ENCODE data around the genes MAP3K5, PEX7 and OLIG3.

- RRBS: no CpG with 5 or more reads among the region's 10 CpGs
Measured at GRCh38 chr6:135189465-135190659, 8.8 kb downstream of the MYB start.

- RRBS: no CpG with 5 or more reads among the region's 4 CpGs
Measured at GRCh38 chr6:135192908-135193422, 11.9 kb downstream of the MYB start.

- RRBS: no CpG with 5 or more reads among the region's 9 CpGs
Measured at GRCh38 chr6:135195465-135196084, 14.5 kb downstream of the MYB start.

GRCh38 chr6:135266641-135267652 is 85.8 kb downstream of the MYB start:
- RRBS: no CpG with 5 or more reads among the region's 12 CpGs

- RRBS: no CpG with 5 or more reads among the region's 4 CpGs
Measured at GRCh38 chr6:135352290-135352745, 145.2 kb downstream of the AHI1 start.

GRCh38 chr6:135368860-135369367 is 128.6 kb downstream of the AHI1 start:
- RRBS: no CpG with 5 or more reads among the region's 1 CpG

DNA sequence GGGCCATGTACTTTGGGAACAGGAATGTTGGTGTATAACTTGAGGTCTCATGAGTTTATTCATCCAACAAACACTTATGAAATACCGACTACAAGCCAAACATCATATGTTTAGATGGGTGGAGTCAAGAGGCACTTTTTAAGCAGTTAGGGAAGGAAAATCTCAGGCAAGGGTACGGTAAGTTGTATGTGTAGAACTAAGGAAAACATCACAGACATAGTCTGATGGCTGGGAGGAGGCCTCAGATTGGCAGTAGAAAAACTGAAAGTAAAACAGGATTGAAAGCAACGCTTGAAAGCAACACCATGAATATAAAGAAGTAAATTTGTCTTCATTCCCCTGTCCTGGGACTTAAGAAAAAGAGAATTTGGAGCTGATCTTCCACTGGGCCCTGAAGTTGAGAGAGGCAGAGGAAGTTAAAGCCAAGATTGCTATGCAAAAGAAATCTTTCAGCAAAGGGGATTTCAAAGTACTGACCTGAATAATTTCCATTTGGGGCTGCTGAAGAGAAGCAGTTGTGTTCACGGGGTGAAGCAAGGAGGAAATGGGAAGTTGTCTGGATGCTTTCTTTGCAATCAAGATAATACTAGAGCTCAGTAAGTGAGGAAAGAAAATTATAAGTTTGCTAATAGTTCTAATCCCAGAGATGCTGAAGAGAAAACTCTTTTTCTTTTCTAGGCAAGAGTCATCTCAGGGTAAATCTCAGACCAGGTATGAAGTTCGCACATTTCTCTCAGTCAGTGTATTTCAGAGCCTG is 29.0 kb downstream of the PDE7B start:
- RRBS: no CpG with 5 or more reads among the region's 5 CpGs

DNA sequence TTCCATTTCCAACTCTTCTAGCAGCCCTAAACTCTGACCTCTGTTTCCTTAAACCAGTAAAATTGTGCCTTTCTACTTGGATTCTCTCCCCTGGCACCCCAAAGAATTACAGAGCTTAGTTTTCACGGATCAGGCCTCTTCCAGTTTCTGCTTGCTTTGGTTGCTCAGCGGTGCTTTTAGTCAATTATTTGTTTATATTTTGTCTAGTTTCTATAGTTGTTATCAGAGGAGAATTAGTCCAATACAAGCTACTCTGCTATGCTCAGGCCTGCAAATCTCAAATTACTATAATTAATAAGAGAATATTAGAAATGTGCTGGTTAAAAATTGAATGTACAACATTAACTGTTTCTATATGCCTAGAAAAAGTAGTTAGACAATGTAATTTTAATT is 55.8 kb downstream of the PDE7B start:
- RRBS: no CpG with 5 or more reads among the region's 2 CpGs

DNA sequence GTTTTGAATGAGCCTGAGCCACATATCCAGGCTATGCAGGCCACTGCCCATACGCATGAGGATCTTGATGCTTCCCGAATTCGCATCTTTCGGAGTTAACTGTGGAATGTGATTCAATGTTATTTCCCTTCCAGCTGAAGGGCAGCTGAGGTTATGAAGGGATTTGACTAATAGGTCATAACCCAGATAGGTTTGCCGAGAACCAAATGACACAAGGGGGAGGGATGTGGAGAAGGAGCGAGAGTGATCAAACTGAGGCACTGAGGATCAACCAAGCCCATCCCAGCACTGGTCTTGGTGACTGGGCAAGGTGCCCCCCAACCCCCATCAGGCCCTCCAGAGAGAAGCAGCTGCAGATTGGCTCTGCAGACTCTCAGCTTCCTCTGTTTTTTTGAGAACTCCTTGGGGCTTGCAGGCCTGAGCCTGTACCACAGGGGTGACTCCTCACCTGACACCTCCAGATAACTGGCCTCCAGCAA is 185.8 kb downstream of the PDE7B start:
- RRBS: no CpG with 5 or more reads among the region's 6 CpGs

- RRBS: no CpG with 5 or more reads among the region's 2 CpGs
Measured at GRCh38 chr6:136225541-136225812, 24.6 kb downstream of the MTFR2 start.

DNA sequence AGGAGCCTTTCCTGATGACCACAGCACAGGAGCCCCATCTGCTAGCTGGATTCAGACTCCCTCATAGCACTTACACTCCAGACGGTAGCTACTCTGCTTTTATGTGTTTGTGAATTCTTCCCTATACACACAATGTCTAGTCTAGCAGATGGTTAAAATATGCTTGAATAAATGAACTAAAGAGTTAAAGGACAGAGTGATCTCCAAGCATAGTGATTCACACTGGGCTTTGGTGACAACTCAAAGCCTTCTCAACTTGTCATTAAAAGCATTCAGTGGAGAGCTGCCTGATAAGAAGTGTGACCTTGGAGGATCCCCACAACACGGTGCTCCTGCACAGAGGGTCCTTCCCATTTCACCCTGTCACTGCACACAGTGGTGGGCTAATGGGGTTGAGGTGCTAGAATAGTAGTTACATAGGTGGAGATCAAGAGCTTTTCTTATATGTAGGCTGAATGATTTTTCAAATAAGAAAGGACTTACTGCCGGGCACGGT is 112.5 kb upstream of the BCLAF1 start:
- RRBS: no CpG with 5 or more reads among the region's 4 CpGs

- RRBS: no CpG with 5 or more reads among the region's 3 CpGs
Measured at GRCh38 chr6:136610120-136610633, 60.0 kb upstream of the MAP7 start.

DNA sequence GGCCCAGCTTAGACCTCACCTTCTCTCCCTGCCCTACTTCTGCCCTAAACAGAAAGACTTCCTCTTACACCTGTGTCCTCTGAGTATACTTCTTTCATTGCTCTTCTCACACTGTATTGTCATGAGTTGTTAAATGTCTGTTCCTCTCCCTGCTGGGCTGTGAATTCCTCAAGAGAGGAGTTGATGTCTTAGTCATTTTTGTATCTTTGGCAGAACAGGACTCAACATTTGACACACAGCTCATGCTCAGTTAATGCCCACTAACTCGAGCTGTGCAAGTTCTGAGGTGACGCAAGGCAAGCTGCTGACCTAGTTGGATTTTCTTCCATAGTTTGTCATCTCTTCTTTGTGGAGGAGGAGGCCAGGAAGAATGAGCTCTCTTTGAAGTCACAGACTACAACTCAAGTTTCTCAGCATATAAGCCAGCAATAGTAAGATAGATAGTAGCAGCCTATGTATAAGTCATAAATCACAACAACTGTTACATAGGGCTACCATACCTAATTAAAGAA is 90.3 kb upstream of the MAP7 start:
- RRBS: no CpG with 5 or more reads among the region's 2 CpGs

DNA sequence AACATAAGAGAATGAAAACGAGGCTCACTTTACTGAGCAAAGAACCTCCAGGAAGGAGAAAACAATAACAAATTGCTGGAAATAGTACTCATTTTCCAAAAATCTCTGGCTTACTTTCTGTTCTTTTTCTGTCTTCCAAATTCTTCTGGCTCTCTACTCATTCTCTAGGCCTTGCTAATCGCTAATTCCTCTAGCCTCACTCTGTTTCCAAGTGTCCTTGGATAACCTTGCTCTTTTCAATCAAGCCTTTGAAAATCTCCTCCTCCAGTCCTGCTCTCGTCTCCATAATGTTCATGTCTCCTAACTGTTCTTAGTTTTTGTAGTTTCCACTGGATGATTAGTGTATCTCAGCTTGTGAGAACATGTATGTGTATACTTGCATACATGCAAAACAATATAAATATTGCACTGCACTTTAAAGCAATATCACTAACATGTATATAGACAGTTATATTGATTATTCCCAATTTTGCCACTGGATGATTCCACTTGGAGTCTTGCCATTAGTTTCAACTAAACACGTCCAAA is 96.2 kb upstream of the MAP7 start:
- RRBS: no CpG with 5 or more reads among the region's 4 CpGs

DNA sequence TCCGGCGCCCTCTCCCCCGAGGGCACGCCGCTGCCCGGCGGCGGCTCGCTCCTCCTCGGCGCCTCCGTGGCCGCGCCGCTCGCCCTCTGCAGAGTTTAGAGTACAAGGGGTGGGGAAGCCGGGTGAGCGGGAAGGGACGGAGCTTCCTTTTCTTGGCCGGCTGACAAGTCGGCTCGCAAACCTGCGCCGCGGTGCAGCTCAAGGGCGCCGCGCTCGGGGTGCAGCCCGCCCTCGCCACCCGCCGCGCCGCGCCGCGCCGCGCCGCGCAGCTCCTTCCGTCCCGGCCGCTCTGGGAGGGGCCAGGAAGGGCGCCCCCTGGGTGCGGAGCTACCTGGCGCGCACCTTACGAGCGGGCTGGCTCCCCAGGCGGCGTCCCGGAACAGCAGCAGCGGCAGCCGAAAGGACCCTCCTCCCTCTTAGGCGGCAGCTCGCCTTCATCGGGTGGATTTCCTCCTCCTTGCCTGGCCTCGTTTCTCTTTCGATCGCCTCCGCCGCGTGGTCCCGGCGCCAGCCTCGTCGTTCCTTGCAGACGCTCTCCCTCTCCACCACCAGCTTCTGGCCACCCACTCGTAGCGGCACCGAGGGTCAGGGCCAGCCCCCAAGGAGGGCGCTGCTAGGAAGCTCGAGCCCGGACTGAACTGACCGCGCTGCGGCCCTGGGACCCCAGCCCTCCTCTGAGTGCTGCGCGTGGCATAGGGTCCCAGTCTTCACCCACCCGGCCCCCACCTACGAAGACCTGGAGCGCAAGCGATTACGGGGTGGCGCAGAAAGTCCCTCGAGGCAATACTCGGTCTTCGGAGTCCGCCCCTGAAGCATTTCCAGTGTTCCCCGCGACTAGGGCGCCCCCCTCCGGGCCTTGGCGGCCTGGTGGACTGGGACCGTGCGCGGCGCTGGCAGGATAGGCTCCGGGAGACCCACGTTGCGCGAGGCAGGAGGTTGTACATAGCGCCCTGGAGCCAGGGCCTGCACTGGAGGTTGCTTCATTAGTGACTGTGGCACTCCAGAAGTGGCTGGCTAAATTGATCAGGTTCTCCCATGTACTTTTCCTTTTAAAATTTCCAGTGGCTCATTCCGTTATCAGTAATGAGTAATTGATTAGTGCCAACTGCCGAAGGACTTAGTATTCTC is at the start of gene MAP3K5:
Gene MAP3K5 (minus strand): TSS at position 175 of the 1,128 bp plus-strand sequence.
- RRBS: 4% methylated on average over 46 of the region's 107 CpGs

DNA sequence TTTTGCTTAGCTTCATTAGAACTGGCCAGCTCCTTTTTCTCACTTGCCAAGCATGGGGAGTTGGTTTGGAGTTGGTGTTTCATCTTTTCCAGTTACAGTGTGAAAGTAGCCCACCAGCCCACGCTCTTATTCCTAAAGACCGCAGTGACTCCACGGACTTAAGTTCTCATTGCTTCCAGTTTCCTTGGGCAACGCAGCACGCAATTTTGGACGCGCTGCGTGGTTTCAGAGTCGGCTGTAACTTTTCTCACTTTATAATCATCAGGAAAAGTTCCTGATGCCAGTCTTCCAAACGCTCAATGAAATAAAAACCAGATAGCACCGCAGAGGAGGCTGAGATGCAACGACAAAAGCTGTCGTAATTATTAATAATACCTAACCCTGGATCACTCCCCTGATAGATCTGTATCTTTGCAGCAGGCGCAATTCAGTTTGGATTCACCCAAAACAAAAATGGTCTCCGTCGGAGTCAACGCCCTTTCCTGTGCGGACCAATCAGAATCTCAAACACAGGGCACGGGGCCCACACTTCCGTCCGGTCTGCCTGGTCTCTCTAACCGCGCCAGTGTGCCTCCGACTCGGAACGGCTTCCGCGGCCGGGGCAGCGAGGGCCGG is at the start of gene PEX7:
Gene PEX7 (plus strand): TSS at position 556 of the 615 bp plus-strand sequence.
- RRBS: 4% methylated on average over 10 of the region's 31 CpGs

DNA sequence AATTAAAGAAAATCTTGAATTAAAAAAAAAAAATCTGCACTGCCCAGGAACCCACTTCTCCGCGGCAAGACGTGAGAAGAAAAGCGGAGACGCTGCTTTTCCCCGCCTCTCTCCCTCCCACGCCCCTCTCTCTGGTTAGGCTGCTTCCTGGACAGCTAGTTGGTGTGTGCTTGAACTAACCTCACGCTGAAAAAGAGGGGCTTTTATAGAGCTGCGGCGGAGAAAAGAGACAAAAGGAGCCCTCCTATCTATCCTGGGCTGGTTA is at the start of gene OLIG3:
Gene OLIG3 (minus strand): TSS at position 177 of the 265 bp plus-strand sequence.
- RRBS: no CpG with 5 or more reads among the region's 10 CpGs

DNA sequence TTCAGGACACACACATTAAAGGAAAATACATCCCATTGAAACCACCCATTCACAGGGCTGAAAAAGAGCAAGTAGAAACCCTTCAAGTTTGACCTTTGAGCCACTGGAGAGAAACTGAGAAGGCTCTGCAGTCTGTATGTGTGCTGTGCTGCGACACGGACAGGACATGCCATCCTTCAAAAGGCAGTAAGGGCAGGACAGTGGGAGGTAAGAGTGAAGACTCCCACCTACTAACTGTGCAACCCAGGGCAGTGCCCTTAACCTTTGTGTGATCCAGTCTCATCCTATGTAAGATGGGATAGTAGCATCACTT is 153.5 kb upstream of the OLIG3 start:
- RRBS: no CpG with 5 or more reads among the region's 2 CpGs

DNA sequence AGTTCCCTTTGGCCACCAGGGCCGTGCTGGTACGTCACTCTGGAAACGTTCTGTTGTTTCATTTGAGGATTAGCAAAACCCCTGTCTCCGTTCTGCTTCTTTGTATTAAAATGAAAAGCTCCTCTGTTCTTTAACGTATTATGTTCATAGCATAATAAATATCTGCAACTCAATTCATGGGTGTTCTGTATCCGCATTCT is 90.2 kb upstream of the TNFAIP3 start:
- RRBS: no CpG with 5 or more reads among the region's 6 CpGs

- RRBS: no CpG with 5 or more reads among the region's 4 CpGs
Measured at GRCh38 chr6:137827835-137828521, 39.1 kb upstream of the TNFAIP3 start.